Sternocleidomastoid (tissue), 1 donor: ENCODE measurements around a stretch of chr14.

GRCh38 chr14:54443694-54444244 lies 2.6 kb upstream of the CNIH1 start:
- PRO-cap = no peak

GRCh38 chr14:54493262-54493840 lies 4.6 kb upstream of the GMFB start:
- PRO-cap = no peak

DNA sequence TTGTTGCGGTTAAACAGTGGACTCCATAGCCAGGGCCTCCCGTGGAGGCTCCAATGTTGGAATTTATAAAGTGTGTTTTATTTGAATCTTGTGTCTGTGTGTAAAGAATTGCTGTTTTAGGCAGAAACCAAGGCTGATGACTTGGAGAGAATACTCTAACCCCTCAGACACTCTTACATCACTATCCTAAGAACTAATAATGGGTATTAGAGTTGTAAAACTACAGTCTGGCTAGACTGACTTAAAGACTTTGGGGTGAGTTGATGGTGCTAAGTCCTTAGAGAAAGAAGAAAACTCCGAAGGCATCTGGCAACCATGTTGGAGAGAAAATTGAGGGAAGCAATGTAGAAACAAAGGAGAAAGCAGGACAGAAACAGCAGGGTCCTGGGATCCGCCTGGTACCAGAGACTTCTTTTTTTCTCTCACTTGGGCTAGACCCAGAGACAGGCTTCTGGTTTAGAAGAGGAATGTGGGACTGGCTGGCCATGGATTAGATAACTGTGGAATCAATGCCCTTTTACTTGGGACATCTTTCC lies 34.8 kb downstream of the SAMD4A start:
- PRO-cap = no peak

DNA sequence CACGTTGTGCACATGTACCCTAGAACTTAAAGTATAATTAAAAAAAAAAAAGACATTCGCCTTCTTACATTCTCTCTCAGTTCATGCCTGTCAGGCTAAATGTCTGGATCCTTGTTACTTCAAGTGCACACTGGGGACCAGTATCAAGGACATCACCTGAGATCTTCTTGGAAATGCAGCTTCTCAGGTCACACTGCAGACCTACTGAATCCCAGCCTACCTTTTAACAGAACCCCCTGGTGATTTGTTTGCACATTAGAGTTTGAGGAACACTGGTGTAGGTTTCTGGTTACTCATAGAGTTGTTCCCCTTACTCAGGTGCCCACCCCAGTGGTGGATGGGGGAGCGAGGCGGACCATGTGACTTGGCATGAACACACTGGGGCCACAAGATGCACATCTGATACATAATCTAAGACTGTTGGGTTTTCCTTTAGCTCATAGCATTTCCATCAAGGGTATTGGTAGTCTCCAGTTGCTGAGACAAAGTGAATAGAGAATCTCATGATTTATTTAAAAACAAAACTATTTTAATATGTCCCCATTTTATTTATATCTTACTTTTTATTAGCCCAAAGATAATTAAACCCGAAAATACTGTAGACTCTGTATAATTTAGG lies 35.9 kb downstream of the SAMD4A start:
- PRO-cap = no peak

DNA sequence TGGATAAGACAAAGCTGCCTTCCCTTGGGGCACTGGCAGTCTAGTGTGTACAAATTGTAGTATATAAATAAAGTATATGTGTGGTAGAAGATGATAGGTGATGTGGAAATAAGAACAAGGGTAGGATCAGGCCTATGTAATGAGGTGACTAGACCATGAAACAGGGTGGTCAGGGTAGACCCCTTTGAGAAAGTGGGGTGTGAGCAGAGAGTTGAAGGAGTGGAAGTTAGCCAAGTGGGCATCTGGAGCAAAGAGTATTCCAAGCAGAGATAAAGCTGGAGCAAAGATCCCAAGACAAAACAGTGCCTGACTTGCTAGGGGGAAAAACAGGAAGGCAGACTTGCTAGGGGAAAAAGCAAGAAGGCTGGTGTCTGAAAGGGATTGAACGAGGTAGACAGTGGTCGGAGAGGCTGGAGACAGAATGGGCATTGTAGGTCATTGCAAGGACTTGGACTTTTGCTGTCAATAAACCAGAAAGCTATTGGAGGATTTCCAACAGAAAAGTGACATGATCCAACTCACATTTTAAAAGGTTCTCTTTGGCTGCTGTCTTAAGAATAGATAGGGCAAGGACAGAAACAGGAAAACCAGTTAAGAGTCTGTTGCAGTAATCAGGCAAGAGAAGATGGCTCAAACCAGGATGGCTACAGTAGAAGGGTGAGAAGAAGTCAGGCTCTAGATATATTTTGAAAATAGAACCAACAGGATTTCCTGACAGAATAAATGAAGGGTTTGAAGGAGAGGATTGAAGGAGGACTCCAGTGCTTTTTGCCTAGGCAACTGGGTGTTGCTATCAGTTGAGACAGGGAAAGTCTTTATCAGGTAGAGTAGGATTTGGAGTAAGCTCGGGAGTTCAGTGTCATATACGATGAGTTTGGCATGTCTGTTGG lies 140.8 kb downstream of the SAMD4A start:
- PRO-cap = no peak

DNA sequence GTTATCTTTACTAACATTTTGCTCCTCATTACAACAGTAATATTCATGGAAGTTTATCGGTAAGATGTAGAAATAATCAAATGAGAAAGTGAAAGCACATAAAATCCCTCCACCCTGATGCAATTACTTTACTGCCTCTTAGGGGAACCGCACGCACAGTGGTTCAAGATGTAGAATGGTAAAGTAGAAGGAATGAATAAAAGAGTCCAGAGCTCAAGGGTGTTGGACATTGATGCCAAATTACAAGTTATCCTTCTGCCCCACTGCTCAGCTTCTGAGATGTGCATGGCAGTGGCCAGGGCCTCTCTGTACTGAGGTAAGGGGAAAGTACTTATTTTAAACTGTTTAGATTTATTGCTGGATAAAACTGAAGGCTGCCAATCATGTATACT lies 20.6 kb downstream of the GCH1 start:
- PRO-cap = no peak

DNA sequence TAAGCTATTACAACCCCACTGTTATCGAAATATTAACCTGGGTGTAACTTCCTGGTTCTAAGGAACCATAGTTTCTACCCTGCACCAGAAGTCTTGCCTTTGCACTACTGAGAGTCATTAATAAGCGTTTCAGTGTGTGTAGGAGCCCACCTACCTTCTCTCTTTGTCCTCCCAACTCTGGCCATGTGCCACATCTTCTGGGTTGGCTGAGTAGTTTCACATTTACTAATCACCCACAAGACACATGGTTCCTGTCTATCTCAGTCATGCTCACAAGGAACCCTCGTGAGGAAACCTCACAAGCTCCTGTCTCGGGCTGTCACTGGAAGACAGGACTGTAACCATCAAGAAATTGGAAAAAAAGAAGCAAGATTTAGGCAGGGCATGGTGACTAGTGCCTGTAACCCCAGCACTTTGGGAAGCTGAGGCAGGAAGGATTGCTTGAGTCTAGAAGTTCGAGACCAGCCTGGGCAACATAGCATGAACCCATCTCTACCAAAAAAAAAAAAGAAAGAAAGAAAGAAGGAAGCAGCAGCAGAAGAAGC lies 30.7 kb upstream of the LGALS3 start:
- PRO-cap = no peak

GRCh38 chr14:55111218-55111698 lies 17.8 kb upstream of the LGALS3 start:
- PRO-cap = no peak

- PRO-cap = no peak
These were observed 14.4 kb upstream of the LGALS3 start for GRCh38 chr14:55114678-55115020.

DNA sequence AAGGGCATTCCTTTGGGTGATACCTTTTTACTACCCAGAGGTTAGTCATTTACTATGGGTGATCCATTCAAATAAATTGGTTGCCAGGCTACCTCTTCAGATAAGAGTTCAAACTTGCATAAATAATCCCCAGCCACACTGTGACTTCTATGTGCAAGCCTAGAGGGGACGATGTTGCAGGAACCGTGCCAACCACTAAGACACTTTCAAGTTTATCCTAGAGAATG lies 1.4 kb upstream of the LGALS3 start:
- PRO-cap = no peak

- PRO-cap = no peak
These were observed 61.1 kb downstream of the ATG14 start for GRCh38 chr14:55350354-55351144.

DNA sequence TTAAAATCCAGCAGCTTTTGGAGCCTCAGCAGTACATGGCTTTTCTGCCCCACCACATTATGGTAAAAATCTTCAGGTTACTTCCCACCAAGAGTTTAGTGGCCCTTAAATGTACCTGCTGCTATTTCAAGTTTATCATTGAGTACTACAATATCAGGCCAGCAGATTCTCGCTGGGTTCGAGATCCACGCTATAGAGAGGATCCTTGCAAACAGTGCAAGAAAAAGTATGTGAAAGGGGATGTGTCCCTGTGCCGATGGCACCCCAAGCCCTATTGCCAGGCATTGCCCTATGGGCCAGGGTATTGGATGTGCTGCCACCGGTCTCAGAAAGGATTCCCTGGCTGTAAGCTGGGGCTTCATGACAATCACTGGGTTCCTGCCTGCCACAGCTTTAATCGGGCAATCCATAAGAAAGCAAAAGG lies 59.5 kb downstream of the ATG14 start:
- PRO-cap = no peak

- PRO-cap = no peak
These were observed 28.7 kb downstream of the ATG14 start for GRCh38 chr14:55382874-55383416.

- PRO-cap = no peak
These were observed 1.0 kb upstream of the ATG14 start for GRCh38 chr14:55412524-55413222.

- PRO-cap = no peak
These were observed 6.5 kb upstream of the TBPL2 start for GRCh38 chr14:55446749-55447403.

DNA sequence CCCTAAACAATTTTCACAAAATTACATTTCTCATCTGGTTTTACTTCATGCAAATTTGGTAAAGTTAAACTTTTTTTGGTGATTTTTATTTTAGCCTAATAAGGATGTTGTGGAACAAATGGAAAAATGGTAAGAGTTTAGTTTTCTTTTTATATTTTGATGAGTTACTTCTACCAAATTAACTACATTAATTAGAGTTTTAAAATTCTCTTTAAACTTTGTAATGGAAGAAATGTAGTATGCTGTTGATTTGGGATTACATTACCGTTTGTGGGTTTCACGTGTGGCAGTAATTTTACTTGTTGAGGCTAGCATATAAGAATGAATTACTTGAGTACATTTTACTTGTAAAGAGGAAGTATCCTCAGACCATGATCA lies 66.9 kb downstream of the KTN1 start:
- PRO-cap = no peak

DNA sequence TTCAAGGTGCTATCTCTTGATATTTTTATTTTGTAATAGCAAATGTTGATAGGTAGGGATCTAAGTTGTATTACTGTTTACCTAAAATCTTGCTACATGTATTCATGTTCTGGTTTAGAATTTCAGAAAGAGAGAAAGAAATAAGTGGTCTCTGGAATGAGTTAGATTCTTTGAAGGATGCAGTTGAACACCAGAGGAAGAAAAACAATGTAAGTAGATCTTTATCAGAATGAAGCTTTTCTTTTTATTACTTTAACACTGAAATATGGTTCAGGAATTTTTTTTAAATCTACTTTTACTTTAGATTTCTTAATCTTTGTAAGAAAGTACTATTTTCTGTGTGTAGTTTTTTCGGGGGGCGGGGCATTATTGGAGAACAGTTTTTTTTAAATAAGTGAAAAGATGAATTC lies 81.4 kb downstream of the KTN1 start:
- PRO-cap = no peak

- PRO-cap = no peak
These were observed 200.2 kb downstream of the KTN1 start for GRCh38 chr14:55780070-55780841.

GRCh38 chr14:55925952-55926310 lies 192.3 kb upstream of the PELI2 start:
- PRO-cap = no peak

DNA sequence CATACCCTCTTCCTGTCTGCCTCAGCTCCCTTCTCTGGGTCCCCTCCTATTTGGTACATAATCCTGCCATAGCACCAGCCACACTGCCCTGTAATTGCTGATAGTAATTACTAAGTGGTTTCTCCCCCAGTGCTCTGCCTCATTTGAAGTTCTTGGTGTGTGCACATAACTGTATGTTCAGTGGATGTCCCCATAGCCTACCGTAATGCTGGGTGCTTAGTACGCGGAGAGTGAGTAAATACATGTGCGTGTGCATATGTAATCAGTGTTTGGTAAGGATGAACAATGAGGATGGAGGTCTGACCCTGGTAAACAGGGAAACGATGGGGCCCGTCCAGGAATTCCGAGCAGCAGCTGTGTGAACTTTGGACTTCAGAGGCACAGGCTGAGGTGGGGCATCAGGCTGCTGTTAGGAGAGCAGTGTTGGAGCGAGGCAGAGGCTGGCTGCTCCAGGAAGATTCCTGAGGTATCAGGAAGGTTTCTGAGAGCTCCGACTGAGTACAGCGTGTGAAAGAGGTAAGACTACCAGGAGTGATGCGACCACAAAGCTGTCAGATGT lies 106.7 kb downstream of the PELI2 start:
- PRO-cap = no peak